Heart right ventricle (tissue), 2 donors: ENCODE results near the genes DPH5, RNPC3, AMY2A and AMY1A.

DNA sequence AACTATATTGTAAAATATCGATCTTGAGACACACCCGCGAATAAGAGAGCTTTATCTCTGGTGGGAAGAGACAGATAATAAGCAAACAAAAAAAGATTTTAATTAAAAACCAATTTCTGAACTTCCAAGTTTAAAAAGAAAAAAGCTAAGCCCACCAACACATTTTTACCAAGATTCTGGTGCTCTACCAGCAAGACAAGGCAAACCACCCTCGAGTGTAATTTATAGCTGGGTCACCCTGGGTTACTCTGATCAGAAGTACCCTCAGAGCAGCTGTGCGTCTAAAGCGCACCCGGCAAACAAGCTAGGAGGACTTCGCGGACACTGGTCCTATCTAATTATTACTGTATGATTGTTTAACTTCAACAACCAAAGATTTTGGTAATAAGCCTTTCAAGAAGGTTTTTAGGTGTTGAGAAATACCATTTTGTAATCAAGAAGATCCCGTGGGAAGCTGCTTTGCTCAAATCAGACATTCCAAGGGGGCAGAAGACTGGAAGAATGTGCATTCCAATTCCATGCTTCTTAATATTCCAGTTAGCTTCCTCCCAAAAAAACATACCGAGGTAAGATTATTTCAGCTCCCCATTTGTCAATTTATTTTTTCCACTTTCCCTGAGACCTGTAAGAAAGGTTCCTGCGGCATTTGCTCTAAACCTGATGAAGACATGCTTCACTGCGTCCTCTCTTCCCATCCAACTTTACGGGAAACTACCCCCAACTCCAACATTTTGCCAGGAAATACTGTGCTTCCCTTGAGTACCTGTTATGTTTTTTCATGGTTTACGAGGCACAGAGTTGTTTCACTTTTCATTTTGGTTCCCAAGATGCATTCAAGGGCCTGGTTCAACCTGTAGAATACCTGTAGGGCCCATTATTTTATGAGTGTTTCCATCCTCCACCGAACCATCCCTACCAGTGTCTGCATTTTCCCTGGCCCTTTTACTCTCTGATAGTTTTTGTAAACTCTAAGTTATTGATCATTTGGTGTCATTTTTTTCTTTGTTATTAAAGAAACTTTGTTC lies 4.2 kb downstream of the CNN3 start:
- PRO-cap, 2 experiments = no peak in any of the 2 experiments

DNA sequence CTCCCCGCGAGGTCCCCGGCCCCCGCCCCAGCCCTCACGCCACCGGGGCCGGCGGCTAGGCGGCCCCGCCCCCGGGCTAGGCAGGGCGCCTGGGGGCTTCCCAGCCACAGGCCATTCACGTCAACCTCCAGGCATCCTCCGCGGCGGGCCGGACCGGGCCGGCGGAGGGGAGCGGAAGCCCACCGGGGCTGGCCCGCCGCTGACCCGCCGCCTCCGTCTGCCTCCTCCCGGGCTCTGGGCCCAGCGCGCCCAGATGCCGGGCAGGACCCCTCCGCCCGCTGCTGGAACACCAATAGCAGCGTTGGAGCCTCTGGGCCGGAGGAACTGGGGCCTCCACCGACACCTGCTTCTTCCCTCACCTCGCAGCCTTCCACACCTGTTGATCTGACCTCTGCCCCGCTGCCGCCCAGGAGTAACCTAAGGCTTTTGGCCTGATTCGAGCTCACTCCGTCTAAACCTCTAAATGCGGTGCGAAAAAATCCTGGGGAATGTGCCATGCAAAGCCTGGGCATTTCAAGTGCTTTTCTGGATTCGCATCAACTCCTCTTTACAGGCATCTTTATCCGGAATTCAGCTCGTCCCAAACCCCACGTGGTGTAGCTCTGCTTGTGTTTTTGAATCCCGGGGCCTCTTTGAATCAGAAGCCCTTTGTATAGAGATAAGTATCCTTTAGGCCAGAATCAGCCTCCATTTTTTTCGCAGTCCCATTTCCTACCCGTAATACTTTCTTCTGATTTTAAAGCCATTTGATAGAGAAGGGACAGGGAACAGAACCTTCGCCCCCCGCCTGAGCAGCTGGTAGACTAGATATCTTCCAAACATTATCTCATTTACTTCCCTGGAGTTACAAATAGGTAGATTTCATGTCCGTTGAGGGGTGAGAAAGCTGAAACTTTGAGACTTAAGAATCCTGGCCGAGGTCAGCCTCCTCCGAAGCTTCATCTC lies 645 bp upstream of the CNN3 start:
- PRO-cap, 2 experiments = peak in 2 of 2 experiments; most common plus-strand start position 114 of the sequence (in 2); most common minus-strand start position 236 of the sequence (in 2)

GRCh38 chr1:94928228-94929064 lies 1.5 kb upstream of the CNN3 start:
- PRO-cap, 2 experiments = no peak in any of the 2 experiments

DNA sequence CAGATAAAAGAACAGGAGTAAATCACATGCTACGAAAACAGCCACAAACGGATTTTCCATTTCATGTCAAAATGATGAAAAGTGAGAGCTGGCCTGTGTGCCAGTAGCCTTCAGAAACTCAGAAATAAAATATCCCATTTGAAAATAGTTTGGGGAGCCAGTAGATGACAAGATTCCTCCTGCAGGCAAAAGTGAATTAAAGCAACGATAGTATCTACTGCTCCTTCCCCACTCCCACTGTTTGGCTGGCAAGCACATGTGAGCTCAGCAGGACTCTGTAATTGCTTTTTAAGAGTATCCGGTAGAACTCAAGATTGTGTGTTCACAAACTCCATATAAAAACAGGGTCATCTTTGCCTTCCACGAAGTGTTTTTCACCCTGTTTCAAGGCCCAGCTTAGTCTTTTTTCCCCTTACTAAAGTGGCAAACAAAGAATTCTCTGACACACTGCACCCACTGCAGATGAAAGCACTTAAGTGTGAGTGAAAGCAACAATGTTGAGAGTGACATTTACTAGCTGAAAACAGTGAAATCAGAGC lies 70.2 kb downstream of the ALG14 start:
- PRO-cap, 2 experiments = no peak in any of the 2 experiments

DNA sequence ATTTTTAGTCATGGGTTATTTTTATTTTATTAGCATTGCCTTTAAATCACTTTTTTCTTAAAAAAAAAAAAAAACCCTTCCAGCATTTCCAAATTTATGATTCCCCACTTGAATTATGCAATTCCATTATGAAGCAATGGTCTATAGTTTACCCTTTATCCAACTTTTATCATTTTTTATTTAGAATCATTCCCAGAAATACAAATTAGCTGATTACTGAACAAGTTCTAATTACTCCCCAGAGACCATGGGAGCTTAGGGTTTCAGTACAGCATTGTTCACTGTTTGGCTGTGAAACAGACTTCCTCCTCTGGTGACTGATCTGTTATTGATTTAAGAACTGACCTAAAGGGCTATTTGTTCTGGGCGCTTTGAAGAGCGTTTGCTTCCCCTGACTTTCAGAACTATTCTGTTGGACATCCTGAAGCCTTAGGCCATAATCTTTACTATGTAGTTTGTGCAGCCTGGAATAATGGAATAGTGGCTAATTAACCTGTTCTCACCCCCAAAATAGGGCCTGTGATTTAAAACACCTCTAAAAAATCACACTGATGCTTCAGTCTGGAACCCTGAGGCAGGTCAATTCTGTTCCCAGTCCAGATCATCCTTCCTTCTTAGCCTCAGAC lies 58.8 kb downstream of the ALG14 start:
- PRO-cap, 2 experiments = peak in 1 of 2 experiments; most common plus-strand start position 401 of the sequence (in 1)

DNA sequence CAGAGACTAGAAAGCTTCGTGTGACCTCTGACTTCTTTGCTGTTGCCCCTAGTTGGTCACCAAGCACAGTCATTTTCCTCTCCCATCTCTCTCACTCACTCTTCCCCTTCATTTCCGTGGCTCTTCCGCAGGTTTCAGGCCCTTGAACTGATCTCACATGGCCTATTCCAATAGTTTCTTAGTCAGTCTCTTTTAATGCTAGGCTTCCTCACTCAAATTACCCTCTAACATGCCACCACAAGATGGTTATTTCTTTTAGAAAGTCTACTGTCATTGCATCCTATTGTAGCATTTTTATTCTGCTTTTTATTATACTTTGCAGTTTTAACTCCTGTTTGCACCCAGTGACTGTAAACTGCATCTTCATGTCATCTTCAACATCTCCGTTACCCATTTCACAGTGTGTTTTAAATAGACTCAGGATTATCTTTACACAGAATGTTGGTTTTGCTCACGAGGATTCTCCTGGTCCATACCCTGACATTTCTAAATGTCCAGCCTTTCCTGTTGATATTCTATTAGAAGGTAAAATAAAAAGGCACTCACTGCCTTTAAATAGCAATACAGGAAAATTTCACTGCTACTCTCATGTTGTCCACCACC lies 408.0 kb downstream of the PTBP2 start:
- PRO-cap, 2 experiments = no peak in any of the 2 experiments

GRCh38 chr1:99533823-99534374 lies 112.0 kb upstream of the PALMD start:
- PRO-cap, 2 experiments = peak in 1 of 2 experiments; most common plus-strand start chr1:99534122 (in 1); most common minus-strand start chr1:99534029 (in 1)

DNA sequence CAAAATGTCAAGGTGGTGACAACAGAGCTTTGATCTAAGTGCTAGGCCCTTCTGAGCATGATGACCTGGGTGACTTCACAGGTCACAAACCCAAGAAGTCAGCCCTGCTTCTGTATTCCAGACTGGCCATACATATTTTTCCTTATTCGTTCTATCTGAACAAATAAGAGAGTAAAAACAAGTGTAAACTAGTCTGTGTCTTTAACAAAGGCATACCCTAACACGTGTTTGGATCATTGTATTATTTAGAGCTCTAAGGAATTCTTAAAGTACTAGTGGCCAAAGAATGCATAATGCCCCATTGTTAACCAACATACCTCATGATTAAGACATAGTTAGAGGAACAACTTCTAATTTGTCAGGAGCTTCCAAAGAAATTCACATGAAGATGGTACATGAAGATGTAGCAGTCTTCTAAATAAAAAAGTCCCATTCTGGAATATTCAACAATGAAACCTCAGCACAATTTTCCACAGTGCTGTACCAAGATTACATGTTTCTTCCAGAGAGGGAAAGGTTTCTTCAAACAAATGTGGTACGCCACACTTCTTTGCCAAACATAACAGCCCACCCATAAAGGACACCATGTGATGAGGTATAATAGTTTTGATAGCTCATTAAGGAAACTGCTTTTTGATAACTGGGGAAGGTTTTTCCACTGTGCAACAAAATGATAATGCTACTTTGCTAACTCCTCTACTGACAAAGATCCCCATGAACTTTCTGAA lies 4.9 kb downstream of the PALMD start:
- PRO-cap, 2 experiments = peak in 1 of 2 experiments; most common plus-strand start position 321 of the sequence (in 1); most common minus-strand start position 214 of the sequence (in 1)

GRCh38 chr1:99758737-99759688 lies 7.4 kb downstream of the FRRS1 start:
- PRO-cap, 2 experiments = no peak in any of the 2 experiments

DNA sequence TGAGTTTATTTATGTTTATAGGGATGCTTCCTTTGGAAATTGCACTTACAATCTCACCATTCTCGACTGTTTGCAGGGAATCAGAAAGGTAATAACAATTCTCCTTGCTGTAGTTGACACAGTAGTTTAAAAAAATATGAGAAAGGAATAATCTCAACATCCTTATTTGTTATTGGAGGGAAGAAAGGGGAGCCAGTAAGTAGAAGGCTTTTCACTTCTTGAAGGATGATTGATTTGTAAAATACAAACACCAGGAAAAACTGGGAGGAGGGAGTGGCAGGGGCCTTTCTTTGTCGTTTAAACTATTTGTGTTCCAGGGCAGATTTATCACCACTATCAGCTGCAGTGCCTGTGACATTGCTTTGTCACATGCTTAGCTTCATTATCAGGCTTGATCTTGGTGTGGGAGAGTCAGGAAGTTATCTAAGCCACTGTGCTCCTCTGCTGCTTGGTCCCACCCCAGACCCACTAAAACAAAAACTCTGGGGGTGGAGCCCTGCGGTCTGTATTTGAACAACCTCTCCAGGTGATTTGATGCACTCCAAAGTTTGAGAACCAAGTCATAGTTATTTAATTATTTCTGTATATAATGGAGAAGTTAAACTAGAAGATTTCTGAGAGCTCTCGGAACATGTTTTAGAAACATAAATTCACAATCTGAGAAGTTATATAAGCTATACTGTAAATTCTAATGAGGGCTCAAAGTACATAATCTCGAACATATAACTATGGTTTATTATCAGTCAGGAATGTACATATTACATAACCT lies 87.8 kb downstream of the CDC14A start:
- PRO-cap, 2 experiments = peak in 1 of 2 experiments; most common minus-strand start position 299 of the sequence (in 1)

- PRO-cap, 2 experiments = peak in 1 of 2 experiments; most common plus-strand start chr1:100461337 (in 1); most common minus-strand start chr1:100461172 (in 1)
Observed at GRCh38 chr1:100460973-100461680, 76.8 kb upstream of the GPR88 start.

GRCh38 chr1:100515726-100516286 lies 22.1 kb upstream of the GPR88 start:
- PRO-cap, 2 experiments = no peak in any of the 2 experiments

- PRO-cap, 2 experiments = no peak in any of the 2 experiments
Observed at GRCh38 chr1:100927120-100928055, 31.5 kb downstream of the SLC30A7 start.

DNA sequence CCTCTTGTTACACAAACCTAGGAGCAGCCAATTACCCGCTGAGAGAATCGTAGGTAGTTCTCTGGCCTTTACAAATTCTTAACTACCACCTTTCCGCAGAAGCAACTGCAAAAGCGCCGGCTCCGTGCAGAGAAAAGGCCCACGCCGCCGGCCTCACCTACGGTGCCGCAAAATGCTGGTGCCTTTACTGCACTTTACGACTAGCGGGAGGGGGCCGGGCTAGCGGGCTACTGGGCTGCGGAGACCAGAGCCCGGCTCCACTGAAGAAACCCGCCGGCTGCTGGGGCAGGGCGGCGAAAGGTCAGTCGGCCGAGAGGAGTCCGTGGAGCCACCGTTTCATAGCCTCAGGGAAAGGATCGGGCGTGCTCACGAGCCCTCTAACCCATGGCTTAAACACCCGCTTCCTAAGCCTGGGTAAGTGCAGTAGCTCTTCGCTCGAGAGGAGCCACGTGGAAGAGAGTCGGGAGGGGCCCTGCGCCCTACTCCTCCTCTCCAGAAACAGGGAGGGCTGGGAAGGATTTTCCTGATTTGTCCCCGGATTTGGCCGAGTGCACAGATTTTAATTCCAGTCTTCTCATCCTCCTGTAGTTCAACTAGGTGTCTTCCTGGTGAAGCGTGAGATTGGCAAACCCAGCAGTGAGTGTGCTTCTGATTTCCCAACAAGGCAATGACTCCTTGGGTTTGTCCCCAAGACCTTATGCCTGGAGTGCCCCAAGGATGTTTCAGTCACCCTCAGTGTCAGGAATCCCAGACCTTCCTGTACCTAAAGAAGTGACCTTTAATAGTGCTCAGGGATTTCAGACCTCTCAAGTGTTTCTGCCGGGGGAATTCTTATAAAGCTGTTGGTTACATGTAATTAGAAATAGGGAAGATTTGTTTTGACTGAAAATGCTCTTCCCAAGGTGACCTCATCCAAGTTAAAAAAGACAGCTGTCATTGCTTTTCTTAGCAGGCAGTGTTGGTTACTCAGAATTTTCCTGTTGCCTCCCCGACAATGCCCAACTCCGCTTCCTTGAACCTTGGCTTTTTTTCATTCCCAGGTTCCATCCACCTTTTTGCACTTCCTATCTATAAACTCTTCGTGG lies at the start of gene DPH5:
Gene DPH5 (minus strand): TSS at position 137 of the 1,085 bp plus-strand sequence.
- PRO-cap, 2 experiments = peak in 2 of 2 experiments; most common plus-strand start position 247 of the sequence (in 1); most common minus-strand start position 146 of the sequence (in 1)

GRCh38 chr1:101193549-101194112 lies 43.2 kb upstream of the S1PR1 start:
- PRO-cap, 2 experiments = no peak in any of the 2 experiments

GRCh38 chr1:101371128-101371675 lies 134.4 kb downstream of the S1PR1 start:
- PRO-cap, 2 experiments = no peak in any of the 2 experiments

- PRO-cap, 2 experiments = peak in 2 of 2 experiments; most common plus-strand start chr1:103525699 (in 2); most common minus-strand start chr1:103525924 (in 2)
Observed at GRCh38 chr1:103525577-103526741, at the start of gene RNPC3. RNPC3 (plus strand) TSS chr1:103525699.

GRCh38 chr1:103617339-103617741 lies at the start of gene AMY2A:
AMY2A (plus strand) TSS chr1:103617427.
- PRO-cap, 2 experiments = no peak in any of the 2 experiments

GRCh38 chr1:103655499-103655932 lies at the start of gene AMY1A:
AMY1A (plus strand) TSS chr1:103655760.
- PRO-cap, 2 experiments = no peak in any of the 2 experiments

GRCh38 chr1:103969477-103969748 lies 219.7 kb downstream of the AMY1C start:
- PRO-cap, 2 experiments = no peak in any of the 2 experiments